Parotid gland (tissue), 1 donor: ENCODE data around the genes ZNRD2 and FAM89B.

DNA sequence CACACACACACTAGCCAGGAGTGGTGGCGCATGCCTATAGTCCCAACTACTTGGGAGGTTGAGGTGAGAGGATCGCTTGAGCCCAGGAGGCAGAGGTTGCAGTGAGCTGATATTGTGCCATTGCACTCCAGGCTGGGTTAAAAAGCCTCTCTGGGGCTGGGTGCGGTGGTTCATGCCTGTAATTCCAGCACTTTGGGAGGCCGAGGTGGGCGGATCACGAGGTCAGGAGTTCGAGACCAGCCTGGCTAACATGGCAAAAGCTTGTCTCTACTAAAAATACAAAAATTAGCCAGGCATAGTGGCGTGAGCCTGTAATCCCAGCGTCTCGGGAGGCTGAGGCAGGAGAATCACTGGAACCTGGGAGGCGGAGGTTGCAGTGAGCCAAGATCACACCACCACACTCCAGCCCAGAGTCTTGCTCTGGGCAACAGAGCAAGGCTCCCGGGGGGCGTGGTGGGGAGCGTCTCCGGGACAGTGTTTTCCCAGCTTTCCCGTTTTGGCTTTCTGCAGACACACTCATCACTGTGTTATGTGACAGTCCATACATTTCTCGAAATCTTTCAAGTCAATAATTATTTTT, 67.7 kb downstream of the FRMD8 start:
- PRO-cap: no peak

DNA sequence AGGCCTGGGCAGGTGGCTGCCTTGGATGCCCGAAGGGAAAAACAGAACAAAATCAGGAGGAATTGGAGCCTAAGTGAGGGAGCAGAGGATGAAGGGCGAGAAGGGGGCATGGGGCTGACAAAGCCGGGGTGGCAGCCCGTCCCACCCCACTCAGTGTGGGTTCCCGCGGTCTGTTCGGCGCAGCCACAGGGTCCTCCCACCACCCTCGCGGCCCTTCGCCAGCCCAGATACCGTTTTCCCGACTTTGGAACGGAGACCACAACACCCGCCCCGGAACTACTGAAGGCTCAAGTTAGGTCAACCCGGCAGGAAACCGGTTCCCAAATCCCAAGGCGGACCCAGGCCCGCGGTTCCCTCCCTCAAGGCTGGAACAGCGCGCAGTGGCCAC, 47.9 kb upstream of the SCYL1 start:
- PRO-cap: unidirectional peak, minus-strand start at position 229 of the sequence

GRCh38 chr11:65479150-65480296, 45.4 kb upstream of the SCYL1 start:
- PRO-cap: no peak

DNA sequence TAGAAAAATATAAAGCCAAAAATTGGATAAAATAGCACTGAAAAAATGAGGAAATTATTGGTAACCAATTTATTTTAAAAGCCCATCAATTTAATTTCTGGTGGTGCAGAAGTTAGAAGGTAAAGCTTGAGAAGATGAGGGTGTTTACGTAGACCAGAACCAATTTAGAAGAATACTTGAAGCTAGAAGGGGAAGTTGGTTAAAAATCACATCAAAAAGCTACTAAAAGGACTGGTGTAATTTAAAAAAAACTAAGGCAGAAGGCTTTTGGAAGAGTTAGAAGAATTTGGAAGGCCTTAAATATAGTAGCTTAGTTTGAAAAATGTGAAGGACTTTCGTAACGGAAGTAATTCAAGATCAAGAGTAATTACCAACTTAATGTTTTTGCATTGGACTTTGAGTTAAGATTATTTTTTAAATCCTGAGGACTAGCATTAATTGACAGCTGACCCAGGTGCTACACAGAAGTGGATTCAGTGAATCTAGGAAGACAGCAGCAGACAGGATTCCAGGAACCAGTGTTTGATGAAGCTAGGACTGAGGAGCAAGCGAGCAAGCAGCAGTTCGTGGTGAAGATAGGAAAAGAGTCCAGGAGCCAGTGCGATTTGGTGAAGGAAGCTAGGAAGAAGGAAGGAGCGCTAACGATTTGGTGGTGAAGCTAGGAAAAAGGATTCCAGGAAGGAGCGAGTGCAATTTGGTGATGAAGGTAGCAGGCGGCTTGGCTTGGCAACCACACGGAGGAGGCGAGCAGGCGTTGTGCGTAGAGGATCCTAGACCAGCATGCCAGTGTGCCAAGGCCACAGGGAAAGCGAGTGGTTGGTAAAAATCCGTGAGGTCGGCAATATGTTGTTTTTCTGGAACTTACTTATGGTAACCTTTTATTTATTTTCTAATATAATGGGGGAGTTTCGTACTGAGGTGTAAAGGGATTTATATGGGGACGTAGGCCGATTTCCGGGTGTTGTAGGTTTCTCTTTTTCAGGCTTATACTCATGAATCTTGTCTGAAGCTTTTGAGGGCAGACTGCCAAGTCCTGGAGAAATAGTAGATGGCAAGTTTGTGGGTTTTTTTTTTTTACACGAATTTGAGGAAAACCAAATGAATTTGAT, 24.6 kb upstream of the SCYL1 start:
- PRO-cap: unidirectional peak, plus-strand start at position 518 of the sequence

- PRO-cap: bidirectional peak, plus-strand start at chr11:65504367, minus-strand start at chr11:65504208; bidirectional peak, plus-strand start at chr11:65504617, minus-strand start at chr11:65504418
Observed at GRCh38 chr11:65504106-65505167, 20.4 kb upstream of the SCYL1 start.

DNA sequence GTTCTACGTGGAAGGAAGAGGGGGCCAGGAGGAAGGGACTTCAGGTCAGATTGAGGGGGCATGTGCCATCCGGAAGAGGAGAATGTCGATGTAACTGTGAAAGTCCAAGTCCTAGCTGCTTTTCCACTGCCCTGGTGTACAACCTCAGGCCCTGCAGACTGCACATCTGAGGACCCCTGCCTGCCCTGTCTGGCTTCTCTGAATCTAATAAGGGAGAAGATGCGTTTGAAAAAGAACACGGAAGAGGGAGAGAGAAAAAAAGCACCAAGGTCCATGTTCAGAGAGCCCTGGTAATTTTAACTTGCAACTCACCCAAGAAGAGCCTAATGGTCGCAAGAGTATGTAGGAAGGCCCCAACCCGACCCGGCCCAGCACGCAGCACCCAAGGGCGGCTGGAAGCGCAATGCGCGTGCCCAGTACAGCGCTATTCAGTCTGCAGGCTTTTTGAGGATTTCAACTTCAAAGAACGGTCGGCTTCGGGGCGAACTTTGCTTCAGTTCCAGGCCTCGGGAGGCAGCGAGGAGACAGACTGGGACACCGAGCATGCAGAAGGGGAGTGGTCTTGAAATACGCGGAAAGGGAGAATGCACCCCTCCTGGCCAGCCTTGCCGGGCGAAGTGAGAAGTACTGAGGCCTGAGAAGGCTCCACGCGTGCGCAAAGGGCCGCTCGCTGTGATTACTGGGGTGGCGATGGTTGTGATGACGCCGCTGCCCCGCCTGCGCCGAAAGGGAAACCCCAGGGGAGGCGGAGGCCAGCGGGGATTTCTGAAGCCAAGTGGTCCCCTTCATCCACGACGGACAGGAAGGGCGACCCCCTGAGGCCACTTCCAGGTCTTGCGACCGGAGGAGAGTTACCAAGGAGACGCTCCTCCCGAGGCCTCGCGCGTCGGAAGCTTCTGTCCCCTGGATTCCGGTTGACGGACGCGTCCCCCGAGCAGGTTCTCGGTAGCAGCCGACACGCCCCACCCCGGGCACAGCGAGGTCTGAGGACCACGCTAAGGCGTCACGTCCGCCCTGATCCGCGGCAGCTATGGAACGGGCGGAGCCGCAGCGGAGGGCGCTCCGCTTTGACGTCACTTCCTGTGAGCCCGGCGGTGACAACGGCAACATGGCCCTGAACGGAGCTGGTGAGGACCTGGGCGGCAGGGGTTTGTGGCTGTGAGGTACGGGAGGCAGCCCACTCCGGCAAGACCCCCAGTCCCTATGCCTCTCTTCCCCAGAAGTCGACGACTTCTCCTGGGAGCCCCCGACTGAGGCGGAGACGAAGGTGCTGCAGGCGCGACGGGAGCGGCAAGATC, at the start of gene ZNRD2:
Gene ZNRD2, plus strand, starts transcription at position 1,094 of the 1,298 bp plus-strand sequence.
- PRO-cap: unidirectional peak, minus-strand start at position 607 of the sequence; unidirectional peak, minus-strand start at position 681 of the sequence; bidirectional peak, plus-strand start at position 1,076 of the sequence, minus-strand start at position 916 of the sequence

GRCh38 chr11:65571938-65572629, at the start of gene FAM89B:
Gene FAM89B (plus strand): TSS chr11:65572538.
- PRO-cap: bidirectional peak, plus-strand start at chr11:65572526, minus-strand start at chr11:65572446

- PRO-cap: no peak
Observed at GRCh38 chr11:65579333-65580504, 3.9 kb downstream of the EHBP1L1 start.

- PRO-cap: no peak
Observed at GRCh38 chr11:65599150-65600270, 3.9 kb upstream of the KCNK7 start.

DNA sequence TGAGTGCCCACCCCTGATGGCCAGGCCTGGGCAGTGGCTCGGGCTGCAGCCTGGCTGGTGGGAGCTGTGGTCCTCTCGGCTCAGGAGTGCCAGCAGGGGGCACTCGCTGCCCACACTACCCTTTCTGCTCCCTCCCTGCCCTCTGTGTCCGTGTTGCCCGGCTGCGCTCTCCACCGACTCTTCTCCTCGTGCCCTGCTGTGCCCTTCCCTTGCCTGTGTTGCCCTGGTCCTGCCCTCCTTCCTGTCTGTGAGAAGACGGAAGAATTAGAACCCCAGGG, 10.4 kb downstream of the PCNX3 start:
- PRO-cap: no peak

- PRO-cap: no peak
Observed at GRCh38 chr11:65649049-65649446, 11.1 kb downstream of the SIPA1 start.

GRCh38 chr11:65719347-65720397, 926 bp downstream of the RNASEH2C start:
- PRO-cap: no peak

- PRO-cap: no peak
Observed at GRCh38 chr11:65776895-65777807, 3.6 kb downstream of the AP5B1 start.

- PRO-cap: no peak
Observed at GRCh38 chr11:65792292-65792876, 5.5 kb downstream of the OVOL1 start.

DNA sequence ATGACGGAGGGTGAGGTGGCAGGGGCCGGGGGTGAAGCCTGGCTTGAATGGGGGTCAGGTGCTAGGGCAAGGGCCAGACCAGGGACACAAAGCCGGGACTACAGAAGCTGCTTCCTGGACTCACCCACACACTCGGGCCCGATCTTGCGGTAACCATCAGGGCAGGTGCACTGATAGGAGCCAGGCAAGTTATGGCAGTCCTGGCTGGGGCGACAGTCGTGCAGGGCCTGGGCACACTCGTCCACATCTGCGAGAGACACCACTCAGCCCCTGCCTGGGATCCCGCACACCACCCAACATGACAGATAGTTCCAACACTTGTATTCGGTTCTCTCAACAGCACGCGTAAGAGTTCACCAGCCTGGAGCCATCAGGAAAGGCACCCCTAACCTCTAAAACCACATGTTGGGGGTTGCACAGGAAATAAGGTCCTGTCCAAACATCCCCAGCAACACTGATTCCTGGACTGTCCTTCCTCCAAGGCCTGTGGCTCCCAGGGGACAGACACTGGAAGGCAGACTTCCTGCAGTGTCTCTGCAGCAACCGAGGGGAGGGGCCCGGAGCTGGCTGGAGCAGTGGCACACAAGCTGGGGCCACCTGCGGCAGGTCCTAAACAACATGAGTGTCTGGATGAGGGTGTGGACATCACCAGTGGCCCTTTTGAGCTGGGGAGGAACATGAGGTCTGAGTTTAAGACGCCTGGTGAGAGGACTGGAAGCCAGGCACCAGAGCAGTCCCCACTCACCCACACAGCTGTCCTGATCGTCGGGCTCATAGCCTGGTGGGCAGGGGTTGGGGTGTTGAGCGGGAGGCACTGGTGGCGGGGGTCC, 2.0 kb downstream of the EFEMP2 start:
- PRO-cap: no peak

DNA sequence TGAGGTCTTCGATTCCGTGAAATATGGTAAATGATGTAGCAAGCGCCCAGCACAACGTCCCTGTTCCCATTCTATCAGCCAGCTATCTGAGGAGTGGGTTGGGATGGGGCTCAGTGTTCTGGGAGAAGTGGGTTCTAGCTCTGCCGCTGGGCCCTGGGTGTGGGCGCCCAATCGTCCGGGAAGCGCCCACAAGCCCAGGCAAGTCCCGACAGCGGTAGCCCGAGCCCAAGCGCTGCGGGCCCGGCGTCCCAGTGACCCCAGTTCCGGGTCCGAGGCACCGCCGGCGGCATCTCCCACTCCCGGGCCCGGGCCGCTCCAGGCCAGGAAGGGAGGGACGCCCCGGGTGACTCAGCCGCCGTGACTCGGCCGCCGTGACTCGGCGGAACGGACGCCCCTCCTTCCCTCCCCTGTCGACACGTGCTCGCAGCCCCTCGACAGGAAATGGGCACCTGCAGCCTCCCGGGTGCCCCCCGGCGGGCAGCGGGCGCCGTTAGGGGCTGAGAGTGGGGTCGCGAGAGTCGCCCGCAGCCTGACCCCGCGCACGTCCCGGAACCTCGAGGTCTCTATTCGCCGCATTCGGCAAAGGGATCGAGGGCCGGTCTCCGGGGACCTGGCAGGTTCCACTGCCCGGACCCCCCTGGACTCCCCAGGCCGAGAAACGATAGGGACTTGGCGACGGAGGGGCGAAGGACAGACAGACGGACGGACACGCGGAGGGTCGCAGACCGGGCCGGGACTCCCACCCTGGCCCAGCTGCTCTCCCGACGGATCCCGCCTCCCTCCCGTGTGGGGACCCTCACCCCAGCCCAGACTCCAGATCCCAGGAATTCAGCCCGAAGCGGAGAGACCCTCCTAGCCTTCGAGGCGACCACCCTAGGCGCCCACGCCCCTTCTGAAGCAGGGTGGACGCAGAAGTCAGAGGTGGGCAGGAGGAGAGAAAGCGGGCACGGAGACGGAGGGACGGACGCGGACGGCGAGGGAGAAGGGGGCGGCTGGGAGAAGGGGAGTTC, 841 bp downstream of the FOSL1 start:
- PRO-cap: no peak

DNA sequence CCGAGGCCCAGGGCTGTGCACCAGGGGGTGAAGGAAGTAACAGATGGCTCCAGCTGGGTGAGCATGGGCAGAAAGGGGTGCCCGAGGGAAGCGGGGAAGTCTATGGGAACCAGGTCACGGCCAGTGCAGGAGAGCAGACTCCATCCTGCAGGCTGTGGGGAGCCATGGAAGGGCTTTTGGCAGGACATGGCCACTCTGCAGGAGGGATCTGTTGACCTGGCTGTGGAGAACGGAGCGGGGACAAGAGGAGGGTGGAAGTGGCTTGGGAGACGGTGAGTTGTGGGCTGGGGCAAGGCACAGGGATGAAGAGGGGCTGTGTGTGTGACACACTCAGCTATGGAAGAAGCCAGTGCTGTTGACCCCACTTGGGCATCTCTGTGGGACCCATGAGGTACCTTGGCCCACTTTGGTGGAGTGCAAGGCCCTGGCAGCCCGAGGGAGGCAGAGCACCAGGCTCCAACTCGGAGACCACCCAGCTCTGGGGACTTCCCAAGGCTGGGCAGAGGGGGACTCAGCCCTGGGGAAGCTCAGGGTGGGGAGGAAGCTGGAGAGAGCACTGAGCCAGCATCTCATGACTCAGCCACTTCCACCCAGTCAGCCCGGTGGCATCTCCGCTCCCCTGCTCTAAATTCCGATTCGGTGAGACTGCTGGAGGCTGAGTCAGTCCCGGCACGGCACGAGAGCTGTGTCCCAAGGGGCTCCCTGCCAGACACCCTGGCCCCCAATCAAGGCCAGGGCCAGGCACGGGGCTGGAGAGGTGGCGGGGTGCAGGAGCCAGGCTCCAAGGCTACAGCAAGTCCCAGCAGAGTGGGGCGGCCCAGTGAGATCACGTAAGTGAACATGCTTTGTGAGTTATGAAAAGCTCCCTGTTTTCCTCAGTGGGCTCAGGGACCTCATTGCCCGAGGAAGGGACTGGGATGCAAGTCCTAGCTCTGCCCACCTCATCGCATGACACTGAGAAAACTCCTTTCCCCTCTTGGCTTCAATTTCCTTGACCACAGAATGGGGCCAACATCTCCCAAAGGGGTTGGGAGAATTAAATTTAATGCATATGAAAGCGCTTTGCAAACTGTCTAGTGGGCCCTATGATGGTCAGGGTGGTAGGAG, 3.2 kb downstream of the C11orf68 start:
- PRO-cap: no peak

DNA sequence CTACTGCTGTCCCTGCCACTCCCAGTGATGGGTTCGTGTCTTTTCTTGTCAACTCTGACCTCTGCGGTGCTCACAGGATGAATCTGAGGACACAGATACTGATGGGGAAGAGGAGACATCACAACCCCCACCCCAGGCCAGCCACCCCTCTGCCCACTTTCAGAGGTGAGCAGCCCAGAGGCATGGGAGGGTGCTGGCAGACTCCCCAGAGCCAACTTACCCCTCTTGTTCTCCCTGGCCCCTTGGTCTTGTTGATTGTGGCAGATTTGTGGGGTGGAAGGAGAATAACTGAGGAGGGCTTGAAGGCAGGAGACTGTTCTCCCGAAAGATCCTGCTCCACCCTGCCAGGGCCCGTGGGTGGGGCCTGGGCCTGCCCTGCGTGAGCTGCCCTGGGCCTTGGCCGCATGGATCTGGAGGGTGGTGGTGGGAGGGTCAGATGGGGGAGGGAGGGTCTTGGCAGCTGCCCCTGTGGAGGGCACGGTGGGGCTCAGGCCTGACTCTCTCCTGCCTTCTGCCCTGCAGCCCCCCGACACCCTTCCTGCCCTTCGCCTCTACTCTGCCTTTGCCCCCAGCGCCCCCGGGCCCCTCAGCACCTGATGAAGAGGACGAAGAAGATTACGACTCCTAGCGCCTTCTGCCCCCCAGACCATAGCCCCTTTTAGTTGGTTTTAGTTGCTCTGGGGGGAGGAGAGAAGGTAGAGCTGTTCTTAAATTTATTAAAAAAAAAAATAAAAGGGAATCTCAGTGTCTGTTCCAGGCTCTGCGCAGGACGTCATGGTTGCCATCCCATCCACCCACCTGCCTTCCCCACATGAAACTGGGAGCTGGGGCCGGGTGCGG, 1.8 kb downstream of the DRAP1 start:
- PRO-cap: no peak

- PRO-cap: no peak
Observed at GRCh38 chr11:65961839-65962365, 368 bp downstream of the SART1 start.

DNA sequence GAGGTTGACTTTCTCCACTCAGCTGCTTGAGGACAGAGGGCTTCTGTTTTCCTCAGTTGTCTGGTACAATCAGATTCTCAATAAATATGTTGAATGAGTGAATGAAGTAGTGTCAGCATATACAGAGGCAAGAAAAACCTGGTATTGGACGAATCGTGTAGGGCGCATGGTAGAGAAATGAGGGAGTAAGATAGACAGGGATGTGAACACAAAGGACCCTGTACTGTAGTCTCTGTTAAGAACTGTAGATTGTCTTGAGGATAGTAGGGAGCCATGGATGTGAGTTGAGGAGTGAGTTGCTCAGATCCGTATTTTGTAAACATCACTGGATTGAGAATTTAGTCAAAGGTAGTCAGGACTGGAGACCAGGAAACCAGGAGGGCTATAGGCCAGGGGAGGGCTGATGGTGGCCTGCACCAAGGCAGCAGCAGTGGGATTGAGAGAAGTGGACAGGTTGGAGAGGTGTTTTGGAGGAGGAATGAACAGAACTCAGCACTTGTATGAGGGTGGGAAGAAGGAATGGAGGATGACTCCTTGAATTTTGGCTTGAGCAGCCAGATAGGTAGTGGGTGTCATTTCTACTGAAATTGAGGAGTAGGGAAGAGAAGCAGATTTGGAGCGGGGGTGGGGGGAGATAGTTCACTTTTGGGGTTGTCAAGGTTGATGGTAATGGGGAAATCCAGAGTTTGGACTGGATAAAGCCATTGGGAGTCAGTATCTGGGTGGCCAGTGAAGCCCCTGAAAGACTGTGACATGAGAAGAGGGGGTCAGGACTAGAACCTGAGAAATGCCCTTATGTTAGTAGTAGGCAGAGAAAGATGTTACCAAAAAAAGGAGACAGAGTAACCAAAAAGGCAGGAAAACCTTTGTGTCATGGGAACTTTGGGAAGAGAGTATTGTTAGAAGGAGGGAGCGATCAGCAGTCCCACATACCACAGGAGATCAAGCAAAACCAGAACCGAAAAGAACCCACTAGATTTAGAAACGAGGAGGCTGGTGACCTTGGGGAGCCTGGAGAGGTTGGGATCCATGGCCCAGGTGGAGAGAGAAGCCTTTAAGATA, 1.2 kb downstream of the SART1 start:
- PRO-cap: no peak